AG04450 (cell line): ENCODE measurements around a stretch of chr1.

DNA sequence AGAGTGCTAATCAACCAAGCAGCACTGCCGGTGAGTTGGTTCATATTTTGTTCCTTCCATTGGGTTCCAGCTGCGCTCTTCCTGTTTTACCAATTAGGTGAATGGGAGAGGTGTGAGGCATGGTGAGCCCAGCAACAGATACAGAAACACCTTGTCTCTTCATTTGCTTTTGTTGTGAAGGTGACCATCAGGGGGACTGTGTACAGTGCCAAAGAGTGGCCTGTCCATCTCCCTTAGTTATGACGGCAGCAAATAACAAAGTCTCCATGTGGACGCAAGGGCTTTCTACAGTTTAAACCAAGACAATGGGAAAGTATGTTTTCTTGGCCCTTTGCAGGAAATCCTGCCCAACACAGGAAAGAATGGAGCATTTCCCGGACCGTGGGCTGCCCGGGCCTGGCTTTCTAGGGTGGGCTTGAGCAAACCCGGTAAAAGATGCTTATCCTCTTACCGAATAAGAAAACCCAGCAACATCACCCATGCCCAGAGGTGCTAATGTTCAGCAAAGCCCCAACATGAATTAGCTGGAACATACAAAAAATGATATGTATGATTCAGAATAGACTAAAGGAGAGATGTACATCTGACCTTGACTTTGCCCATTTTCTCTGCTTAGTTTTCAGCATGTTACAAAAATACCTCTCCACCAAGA is 87.3 kb downstream of the ZBTB18 start:
- CAGE, long polyA plus RNA, result no peak
- RRBS, result 100% methylated on average over 1 of the region's 9 CpGs

- CAGE, long polyA plus RNA, result no peak
- RRBS, result no CpG with 5 or more reads among the region's 15 CpGs
These were observed 48.4 kb upstream of the C1orf100 start for GRCh38 chr1:244303947-244304572.

- CAGE, long polyA plus RNA, result no peak
- RRBS, result no CpG with 5 or more reads among the region's 2 CpGs
These were observed 48.8 kb downstream of the C1orf100 start for GRCh38 chr1:244401064-244401819.

DNA sequence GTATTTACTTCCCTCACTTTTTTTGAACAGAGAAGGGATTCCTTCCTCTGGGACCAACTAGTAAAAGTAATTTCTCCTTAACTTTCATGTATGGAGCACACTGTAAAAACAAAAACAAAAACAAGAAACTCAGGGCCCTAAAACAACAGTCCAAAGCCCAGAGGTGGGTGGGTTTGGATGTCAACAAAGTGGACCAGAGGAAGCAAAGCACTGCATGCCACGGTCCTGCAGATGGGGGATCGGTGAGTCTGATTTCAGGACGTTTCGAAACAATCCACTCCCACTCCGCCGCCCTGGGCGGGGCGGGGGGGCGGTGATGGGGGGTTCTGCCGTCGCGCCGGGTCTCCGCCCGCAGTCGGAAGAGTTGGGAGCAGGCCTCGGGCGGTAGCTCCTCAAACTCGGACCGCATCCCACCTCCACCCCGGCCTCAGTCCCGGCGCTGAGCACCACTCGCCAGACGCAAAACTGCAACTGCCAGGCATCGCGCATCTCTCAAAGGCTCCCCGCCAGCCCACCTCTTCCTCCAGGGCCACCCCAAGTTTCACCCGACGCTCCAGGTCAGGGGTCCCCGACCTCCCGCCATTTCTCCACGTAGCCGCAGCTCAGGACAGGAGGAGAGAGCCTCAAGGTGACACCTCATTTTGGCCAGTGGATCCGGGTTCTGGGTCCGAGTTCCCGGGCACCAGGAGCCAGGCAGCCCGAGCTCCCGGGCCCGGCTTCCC is 657 bp downstream of the ADSS2 start:
- CAGE, long polyA plus RNA, result no peak
- RRBS, result 1% methylated on average over 7 of the region's 40 CpGs

- CAGE, long polyA plus RNA, result no peak
- RRBS, result no CpG with 5 or more reads among the region's 3 CpGs
These were observed 25.7 kb downstream of the DESI2 start for GRCh38 chr1:244678749-244678948.

DNA sequence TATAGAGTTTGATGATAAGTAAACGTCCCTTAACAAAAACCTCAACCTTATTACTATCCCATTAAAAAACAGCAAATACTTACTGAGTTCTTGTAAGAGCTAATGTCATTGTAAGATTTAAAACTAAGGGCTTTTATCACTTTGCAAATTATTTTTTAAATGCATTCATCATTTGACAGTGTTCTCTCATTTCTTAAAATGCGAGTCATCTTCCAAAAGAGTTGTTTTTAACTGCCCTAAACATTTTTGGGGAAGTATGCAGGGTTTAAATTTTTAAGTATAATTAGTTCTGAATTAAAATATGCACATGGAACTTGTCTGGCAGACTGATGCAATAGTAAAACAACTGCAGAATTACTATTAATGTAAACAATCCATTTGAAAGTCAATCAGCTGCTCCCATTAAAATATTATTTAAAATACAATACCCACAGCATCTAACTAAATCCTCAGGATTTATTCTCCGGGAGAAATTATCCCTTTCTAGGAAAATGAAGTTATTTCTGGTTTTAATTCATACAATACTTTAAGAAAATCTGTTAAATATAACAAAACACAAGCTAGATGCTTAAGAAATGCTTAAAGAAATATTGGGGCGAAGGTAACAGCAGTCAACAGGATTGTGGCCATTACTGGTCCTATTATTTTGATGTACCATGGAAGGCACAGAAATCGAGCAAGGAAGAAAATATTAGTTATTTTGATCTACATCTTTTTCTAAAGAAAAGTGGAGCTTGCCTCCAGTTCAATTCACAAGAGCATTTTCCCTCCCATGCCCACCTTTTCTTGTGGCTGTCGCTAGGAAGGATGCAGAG is 8.2 kb downstream of the COX20 start:
- CAGE, long polyA plus RNA, result no peak
- RRBS, result no CpG with 5 or more reads among the region's 6 CpGs

GRCh38 chr1:244850391-244850677 is 14.0 kb downstream of the HNRNPU start:
- CAGE, long polyA plus RNA, result no peak
- RRBS, result no CpG with 5 or more reads among the region's 2 CpGs

- CAGE, long polyA plus RNA, result no peak
- RRBS, result no CpG with 5 or more reads among the region's 1 CpG
These were observed 13.7 kb downstream of the HNRNPU start for GRCh38 chr1:244850678-244851069.

GRCh38 chr1:244919198-244919698 is 50.2 kb upstream of the EFCAB2 start:
- CAGE, long polyA plus RNA, result no peak
- RRBS, result no CpG with 5 or more reads among the region's 6 CpGs

GRCh38 chr1:245046628-245047083 is 77.2 kb downstream of the EFCAB2 start:
- CAGE, long polyA plus RNA, result no peak
- RRBS, result no CpG with 5 or more reads among the region's 9 CpGs

DNA sequence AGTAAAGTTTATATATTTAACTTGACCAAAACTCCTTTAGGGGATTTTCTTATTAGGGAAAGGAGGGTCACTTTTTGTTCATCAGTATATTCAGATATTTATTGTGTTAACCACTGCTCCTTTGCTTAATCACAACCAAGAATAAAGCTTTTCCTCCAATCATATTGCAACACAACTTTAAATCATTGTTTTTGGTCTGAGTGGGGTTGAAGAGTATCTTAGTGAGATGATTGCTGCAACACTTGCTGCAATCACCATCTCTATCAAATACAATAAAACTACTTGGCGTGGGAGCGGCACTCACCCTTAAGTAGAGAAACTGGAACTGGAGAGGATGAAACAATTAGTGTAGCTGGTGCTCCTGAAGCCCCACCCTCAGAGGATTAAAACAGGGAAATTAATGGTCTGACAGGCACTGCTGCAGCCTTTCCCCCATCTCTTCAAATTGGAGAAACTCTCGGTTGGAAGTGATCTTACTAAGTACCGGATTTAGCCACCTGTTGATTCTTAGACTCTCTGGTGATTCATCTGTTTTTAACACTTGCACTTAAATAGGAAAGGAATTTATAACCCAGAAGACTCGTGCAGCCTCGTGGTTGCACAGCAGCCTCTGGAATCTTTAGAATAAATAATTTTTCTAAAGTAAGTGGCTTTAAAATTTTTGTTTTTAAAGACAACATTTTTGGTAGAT is 80.6 kb upstream of the KIF26B start:
- CAGE, long polyA plus RNA, result no peak
- RRBS, result no CpG with 5 or more reads among the region's 6 CpGs

- CAGE, long polyA plus RNA, result no peak
- RRBS, result no CpG with 5 or more reads among the region's 7 CpGs
These were observed 69.3 kb upstream of the KIF26B start for GRCh38 chr1:245085422-245086034.

DNA sequence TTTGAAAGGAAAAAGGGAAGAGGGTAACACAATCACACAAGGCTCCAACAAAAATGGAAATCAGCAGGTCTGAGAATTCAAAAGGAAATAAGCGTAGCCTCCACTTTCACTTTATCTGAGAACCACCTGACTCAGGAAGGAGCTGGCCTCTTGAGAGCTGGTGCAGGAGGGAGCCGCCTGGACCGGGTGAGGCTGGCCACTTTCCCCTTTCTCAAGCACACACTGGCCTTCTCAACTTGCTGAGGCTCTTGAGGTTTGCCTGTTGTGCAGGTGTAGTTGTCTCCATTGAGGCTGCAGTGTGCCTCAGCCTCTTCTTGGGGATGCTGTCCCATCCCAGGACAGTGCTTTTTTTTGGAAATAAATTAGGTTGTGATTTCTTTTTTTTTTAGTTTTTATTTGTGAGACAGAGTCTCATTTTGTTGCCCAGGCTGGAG is 653.6 kb downstream of the KIF26B start:
- CAGE, long polyA plus RNA, result no peak
- RRBS, result no CpG with 5 or more reads among the region's 3 CpGs

- CAGE, long polyA plus RNA, result no peak
- RRBS, result no CpG with 5 or more reads among the region's 15 CpGs
These were observed 612.8 kb downstream of the SMYD3 start for GRCh38 chr1:245894044-245894907.

GRCh38 chr1:245980584-245981398 is 526.3 kb downstream of the SMYD3 start:
- CAGE, long polyA plus RNA, result no peak
- RRBS, result no CpG with 5 or more reads among the region's 7 CpGs

GRCh38 chr1:246120485-246121237 is 386.4 kb downstream of the SMYD3 start:
- CAGE, long polyA plus RNA, result no peak
- RRBS, result no CpG with 5 or more reads among the region's 4 CpGs

- CAGE, long polyA plus RNA, result no peak
- RRBS, result no CpG with 5 or more reads among the region's 7 CpGs
These were observed 340.8 kb downstream of the SMYD3 start for GRCh38 chr1:246166233-246166811.

DNA sequence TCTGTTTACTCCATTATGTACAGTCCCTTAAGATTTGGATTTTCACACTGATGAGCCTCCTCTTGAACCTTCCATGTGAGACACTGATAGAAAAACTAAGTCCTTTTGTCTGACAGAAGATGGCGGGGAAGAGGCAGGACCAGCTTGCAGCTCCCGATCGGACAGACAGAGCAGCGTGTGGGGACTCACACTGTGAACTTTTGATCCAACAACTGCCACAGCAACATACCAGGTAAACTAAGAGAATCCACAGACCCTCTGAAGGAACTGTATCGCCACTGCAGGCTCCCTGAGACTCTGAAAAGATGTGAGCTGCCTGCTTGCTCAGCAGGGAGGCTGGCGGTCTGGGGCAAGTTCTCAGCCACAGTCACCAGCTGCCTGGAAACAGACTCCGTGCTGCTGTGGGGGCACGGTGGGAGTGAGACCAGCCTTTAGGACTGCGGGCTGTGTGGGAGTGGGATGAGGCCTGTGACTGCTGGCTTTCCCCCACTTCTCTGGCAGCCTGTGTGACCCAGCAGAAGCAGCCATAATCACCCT is 151.8 kb downstream of the SMYD3 start:
- CAGE, long polyA plus RNA, result no peak
- RRBS, result no CpG with 5 or more reads among the region's 9 CpGs

GRCh38 chr1:246598993-246600186 is 33.1 kb downstream of the CNST start:
- CAGE, long polyA plus RNA, result no peak
- RRBS, result no CpG with 5 or more reads among the region's 12 CpGs

DNA sequence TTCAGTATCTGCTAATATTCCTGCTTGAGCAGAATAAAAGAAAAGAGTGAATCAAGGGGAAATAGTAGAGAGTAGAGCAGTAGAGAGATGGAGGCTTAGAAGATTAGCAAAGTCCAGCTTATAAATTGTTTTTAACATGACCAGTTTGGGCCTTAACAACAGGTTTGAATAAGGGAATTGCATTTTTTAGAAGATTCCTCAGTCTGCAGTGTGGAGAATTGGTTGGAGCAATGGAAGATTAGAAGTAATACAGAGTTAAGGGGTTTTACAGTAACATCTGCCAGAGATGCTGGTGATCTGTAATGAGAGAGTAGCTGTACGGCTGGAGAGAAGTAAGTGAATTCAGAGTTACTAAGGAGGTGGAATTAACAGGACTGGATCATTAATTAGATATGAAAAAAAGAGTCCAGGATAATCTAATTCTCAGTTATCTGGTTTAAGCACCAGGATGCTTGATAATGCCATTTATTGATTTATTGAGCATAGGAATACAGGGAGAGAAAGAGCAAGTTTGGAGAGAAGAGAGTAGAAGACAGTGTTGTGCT is 34.0 kb downstream of the CNST start:
- CAGE, long polyA plus RNA, result no peak
- RRBS, result no CpG with 5 or more reads among the region's 1 CpG